Fibroblast of villous mesenchyme (primary cell): ENCODE measurements around a stretch of chr10.

DNA sequence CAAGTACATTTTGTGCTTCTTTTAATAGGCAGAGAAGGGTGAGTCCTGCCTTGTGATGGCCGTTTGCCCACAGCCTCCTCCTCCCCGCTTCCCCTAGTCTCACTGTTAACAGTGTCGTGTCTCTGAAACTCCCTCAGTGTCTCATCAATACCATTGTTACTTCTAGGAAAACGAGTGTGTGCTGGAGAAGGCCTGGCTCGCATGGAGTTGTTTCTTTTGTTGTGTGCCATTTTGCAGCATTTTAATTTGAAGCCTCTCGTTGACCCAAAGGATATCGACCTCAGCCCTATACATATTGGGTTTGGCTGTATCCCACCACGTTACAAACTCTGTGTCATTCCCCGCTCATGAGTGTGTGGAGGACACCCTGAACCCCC, 11.4 kb downstream of the CYP2E1 start:
- CAGE, long polyA plus RNA, result no peak

DNA sequence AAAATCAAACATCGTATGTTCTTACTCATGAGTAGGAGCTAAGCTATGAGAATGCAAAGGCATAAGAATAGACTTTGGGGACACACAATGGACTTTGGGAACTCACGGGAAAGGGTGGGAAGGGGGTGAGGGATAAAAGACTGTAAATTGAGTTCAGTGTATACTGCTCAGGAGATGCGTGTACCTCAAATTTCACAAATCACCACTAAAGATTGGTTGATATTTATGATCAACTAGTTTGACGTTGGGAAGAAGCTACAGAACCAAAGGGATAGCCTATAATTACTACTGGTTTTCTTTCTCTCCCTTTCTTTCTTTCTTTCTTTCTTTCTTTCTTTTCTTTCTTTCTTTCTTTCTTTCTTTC, 15.2 kb downstream of the CYP2E1 start:
- CAGE, long polyA plus RNA, result no peak